ENCODE measurements around the gene GPR52.

DNA sequence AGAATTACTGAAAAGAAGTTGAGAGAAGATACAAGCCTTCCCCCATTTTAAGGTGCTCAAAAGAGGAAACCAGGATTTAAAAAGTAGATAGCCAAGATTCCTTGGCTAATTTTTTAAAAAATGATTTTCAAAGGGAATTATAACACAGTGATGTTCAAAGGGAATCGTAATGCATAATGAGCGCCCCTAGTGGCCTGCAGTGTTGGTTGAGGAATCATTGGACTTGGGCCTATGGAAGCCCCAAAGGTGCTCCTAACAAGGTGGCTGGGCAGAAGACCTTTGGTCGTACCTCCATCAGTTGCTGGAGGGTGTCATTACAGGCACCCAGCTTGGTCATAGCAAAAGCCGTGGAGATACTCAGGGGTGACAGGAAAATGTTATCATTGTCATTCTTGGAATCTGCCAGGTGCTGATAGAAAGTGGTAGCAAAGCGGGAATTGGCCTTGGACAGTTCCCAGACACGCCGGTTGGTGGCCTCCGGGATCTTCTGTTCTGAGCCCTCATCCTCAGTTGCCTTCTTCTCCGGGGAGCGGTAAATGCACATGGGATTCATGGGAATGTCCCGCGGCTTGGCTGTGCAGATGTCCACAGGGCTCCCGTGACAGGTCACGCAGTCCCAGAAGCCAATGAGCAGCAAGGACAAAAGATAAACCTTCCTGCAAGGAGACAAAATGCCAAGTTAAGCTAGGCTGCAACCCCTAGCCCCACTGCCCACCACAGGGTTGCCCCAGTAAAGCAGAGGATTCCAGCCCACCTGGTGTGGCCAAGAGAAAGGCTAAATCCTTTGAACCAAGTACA is 2.7 kb downstream of the SERPINC1 start:
- PRO-cap: no peak
CAGE:
- cytosol, long polyA plus RNA: no peak
- long polyA plus RNA: no peak
- nucleus, long polyA plus RNA: no peak

GRCh38 chr1:173947184-173947810 is 30.2 kb upstream of the SERPINC1 start:
- PRO-cap: no peak
CAGE:
- cytosol, long polyA plus RNA: no peak
- long polyA plus RNA: no peak
- nucleus, long polyA plus RNA: no peak

DNA sequence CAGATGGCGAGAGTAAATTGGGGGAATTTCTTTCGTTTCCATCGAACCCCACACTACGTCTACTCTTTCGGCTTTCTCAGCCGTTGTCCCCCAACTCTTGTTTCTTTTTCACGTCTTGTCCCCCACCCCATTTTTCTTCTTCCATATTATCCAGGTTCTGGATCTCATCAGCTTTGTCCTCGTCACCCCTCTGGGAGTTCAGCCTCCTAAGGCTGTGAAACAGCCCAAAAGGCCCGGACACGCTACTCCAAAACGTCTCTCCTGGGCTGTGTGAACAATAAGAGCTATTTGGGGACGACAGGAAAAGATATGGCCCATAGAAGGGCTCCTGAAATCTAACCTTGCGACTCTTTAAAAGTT is 452 bp upstream of the RC3H1 start:
- PRO-cap: no peak
CAGE:
- cytosol, long polyA plus RNA: no peak
- long polyA plus RNA: no peak
- nucleus, long polyA plus RNA: no peak

DNA sequence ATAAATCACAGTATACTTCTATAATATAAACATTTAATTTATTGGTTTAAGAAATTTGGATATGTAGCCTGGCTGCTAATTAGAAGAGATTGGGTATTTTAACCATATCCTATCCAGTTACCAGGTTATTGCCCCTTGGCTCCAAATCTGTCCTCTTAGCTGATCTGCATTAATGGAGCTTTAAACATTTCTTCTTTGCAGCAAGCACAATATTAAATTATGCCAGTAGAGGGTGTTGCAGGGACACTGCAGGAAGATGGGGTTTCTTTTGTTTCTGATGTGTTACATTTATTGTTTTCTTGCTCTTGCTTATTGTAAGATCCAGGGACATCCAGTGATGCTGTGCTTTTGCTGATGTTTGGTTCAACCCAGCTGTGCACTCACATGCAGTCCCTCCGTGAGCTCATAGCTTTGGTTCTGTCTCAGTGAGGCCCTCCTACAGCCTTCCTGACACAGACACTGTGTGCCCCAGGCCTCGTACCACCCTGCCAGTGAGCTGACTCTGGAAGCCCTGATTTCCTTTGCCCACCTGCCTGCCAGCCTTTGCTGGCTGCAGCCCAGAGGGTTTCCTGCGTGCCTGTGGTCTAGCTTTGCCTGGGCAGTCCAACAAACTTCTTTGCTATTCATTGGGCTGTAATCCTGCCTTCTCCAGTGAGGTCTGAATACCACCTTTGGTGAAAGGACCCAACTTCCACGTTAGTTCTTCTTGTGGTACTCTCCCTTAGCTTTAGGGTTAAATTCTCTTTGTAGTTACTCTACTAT is 103.5 kb downstream of the RABGAP1L start:
- PRO-cap: no peak
CAGE:
- cytosol, long polyA plus RNA: no peak
- long polyA plus RNA: no peak
- nucleus, long polyA plus RNA: no peak

- PRO-cap: no peak
CAGE:
- cytosol, long polyA plus RNA: no peak
- long polyA plus RNA: no peak
- nucleus, long polyA plus RNA: no peak
Observed at GRCh38 chr1:174447787-174448467, at the start of gene GPR52. Gene GPR52 (plus strand): TSS chr1:174447964.

GRCh38 chr1:175000845-175001044 is 998 bp downstream of the CACYBP start:
- PRO-cap: no peak
CAGE:
- cytosol, long polyA plus RNA: no peak
- long polyA plus RNA: no peak
- nucleus, long polyA plus RNA: no peak

- PRO-cap: no peak
CAGE:
- cytosol, long polyA plus RNA: no peak
- long polyA plus RNA: no peak
- nucleus, long polyA plus RNA: no peak
Observed at GRCh38 chr1:175071811-175072126, 4.1 kb downstream of the TNN start.

- PRO-cap: no peak
CAGE:
- cytosol, long polyA plus RNA: no peak
- long polyA plus RNA: no peak
- nucleus, long polyA plus RNA: no peak
Observed at GRCh38 chr1:175072276-175073158, 4.9 kb downstream of the TNN start.

DNA sequence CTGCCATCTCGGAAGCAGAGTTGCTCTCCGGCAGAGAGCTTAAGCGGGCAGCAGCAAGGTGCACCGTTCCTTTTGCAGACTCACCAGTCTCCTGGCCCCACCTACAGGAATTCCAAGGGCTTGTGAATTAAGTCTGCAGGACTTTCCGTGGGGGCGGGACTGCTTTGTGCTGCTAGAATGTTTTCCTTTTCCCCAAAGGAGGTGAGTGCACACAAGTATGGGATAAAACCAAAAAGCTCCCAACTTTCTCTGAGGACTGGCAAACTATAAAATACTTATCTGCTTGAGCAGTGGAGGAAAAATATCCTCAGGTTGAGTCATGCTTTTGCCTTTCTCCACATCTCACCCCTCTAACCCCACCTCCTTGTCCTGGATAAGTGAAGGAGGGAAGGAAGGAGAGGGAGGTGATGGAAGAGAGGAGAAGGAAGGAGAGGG is 29.2 kb upstream of the KIAA0040 start:
- PRO-cap: no peak
CAGE:
- cytosol, long polyA plus RNA: no peak
- long polyA plus RNA: no peak
- nucleus, long polyA plus RNA: no peak

GRCh38 chr1:175262169-175262440 is 69.5 kb upstream of the KIAA0040 start:
- PRO-cap: no peak
CAGE:
- cytosol, long polyA plus RNA: no peak
- long polyA plus RNA: no peak
- nucleus, long polyA plus RNA: no peak

- PRO-cap: no peak
CAGE:
- cytosol, long polyA plus RNA: no peak
- long polyA plus RNA: no peak
- nucleus, long polyA plus RNA: no peak
Observed at GRCh38 chr1:175419014-175419438, 226.4 kb upstream of the KIAA0040 start.

- PRO-cap: no peak
CAGE:
- cytosol, long polyA plus RNA: no peak
- long polyA plus RNA: no peak
- nucleus, long polyA plus RNA: no peak
Observed at GRCh38 chr1:175840779-175841161, 97.4 kb upstream of the TNR start.

DNA sequence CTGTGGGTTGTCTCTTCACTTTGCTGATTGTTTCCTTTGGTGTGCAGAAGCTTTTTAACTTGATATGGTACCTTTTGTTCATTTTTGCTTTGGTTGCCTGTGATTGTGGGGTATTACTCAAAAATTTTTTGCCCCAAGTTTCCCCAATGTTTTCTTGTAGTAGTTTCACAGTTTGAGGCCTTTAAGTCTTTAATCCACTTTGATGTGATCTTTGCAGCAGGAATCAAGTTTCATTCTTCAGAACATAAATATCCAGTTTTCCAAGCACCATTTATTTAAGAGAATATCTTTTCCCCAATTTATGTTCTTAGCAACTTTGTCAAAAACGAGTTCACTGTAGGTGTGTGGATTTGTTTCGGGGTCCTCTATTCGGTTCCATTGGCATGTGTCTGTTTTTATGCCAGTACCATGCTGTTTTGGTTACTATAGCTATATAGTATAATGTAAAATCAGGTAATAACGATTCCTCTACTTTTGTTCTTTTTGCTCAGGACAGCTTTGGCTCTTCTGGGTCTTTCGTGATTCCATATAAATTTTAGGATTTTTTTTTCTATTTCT is 81.8 kb downstream of the COP1 start:
- PRO-cap: no peak
CAGE:
- cytosol, long polyA plus RNA: no peak
- long polyA plus RNA: no peak
- nucleus, long polyA plus RNA: no peak

DNA sequence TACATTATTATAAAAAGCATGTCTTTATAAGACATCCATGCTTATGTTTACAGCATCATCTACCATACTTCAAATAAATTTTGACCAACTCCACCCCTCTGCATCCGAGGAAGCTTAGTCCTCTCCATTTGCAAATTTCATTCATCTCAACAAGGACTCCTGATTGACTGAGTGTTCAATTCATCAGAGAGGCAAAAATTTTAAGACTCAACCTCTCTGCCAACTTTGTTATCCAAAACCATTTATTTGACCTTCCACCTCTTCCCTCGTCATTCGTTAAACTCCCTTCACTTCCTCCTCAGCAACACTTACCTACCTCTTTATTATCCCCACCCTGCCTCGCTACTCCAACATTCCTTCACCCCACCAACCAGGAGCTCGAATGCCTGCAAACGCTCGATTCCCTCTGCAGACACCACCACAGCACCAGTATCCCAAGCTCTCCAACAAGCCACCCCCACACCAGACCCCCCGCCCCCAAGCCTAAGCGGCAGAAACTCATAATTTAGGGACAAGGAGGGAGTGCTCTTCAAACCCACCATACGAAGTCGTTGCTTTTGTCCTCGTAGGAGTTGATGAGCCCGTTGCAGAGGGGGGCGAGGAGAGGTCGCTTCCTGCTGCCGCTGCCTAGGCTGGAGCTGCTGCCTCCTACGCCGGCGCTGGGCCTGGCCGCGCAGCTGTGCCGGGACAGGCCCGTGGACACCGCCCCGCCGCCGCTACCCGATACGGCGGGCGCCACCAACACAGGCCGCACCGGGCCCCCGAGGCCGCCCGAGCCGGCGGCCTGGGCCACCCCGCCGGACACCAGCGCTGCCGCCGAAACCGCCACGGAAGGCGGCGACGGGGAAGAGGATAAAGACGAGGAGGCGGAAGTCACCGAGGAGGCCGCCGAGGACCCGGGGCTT is 801 bp downstream of the COP1 start:
- PRO-cap: no peak
CAGE:
- cytosol, long polyA plus RNA: no peak
- long polyA plus RNA: no peak
- nucleus, long polyA plus RNA: no peak

- PRO-cap: no peak
CAGE:
- cytosol, long polyA plus RNA: no peak
- long polyA plus RNA: no peak
- nucleus, long polyA plus RNA: no peak
Observed at GRCh38 chr1:176939940-176940299, 224.6 kb downstream of the ASTN1 start.

- PRO-cap: no peak
CAGE:
- cytosol, long polyA plus RNA: no peak
- long polyA plus RNA: no peak
- nucleus, long polyA plus RNA: no peak
Observed at GRCh38 chr1:177968821-177969696, 799 bp downstream of the SEC16B start.

- PRO-cap: no peak
CAGE:
- cytosol, long polyA plus RNA: no peak
- long polyA plus RNA: no peak
- nucleus, long polyA plus RNA: no peak
Observed at GRCh38 chr1:178057176-178057789, 36.6 kb upstream of the RASAL2 start.

DNA sequence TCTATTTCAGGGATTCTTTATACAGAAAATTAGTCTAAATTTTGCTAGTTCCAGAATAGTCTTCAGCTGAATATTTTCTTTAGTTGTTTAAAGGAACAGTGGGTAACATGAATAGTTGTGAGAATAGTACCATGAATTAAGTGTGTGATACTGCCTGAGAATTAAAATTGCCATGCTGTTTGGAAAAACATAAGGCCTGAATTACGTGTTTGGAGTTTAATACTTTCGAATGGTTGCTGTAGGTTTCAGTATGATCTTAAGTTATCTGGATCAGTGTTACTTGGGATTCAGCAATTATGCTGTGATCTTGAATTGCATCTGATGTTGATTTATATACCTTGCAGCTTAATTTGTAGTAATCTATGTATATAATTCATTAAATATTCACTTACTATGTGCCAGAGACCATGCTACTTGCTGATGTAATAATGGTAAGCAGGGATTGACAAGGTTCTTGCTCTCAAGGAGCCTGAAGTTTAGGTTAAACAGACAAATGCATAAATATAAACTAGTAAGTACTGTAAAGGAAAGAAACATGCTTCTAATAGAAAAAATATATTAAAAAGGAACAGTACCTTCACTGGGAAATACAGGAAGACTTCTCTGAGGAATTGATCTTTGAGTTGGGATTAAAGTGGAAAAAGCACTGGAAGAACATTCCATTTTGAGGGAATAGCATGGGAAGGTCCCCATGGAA is 83.2 kb downstream of the RASAL2 start:
- PRO-cap: no peak
CAGE:
- cytosol, long polyA plus RNA: no peak
- long polyA plus RNA: no peak
- nucleus, long polyA plus RNA: no peak

DNA sequence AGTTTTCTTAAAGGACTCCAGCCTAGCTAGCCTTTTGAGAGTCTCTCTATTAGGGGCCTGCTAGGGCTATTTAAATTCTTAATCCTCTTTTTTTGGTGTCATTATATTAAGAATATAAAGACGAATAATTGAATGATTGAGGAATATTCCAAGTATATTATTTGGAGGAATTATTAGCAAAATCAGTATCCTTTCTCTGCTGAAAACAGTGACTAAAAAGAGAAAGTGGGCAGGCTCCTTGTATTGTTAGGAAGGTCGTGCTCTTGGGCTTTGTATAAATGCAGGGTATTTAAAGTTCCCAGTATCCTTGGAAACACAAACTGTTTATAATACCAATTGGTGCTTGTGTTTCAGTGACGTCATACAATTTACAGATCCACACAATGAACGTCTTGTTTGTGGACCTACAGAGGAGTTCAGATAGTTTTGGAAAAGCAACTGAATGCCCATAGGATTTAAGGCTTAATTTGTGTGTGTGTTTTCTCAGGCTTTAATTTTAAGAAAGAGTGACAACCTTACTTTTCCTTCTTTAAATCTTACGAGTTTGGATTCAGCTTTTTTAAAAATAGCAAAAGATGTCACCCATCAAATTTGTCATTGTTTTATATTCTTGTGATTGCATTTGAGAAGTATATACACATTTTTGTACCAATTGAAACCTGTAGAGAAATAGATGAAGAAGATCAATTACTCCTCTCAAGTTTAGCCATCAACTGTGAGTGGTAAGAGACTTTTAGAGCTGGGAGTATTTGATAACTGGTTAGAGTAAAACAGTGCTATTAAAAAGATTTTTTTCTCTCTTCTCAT is 168.3 kb downstream of the RASAL2 start:
- PRO-cap: no peak
CAGE:
- cytosol, long polyA plus RNA: no peak
- long polyA plus RNA: no peak
- nucleus, long polyA plus RNA: no peak

GRCh38 chr1:178319978-178320433 is 176.8 kb downstream of the CLEC20A start:
- PRO-cap: no peak
CAGE:
- cytosol, long polyA plus RNA: no peak
- long polyA plus RNA: no peak
- nucleus, long polyA plus RNA: no peak

All from A549 (cell line).